OVCAR3 (cell line): ENCODE data around the gene DNER.

DNA sequence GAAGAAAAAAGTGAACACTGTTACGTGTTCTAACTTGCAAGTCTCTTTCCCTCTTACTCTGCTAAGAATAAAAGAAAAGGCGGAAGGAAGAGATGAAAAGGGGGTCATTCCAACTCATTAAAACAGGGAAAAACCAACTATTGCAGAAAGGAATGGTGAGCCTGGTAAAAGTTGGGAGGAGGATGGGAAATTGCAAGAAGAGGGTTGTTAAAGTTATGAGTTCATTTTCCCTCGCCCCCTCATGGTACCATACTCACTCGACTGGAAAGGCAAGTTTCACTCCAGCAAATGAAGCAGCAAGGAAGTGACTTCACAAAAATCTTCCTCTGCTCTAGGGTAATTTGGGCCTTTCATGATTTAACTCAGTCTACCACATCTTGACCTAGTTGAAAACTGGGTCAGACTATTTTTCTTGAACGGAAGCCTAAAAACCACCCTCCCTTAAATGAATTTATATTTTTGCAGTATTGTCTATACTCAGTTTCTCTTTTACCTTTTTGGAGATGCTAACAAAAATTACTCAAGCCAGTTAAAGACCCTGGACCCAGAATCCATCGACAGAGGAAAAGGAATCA lies 22.8 kb upstream of the DAW1 start:
- RRBS, result no CpG with 5 or more reads among the region's 6 CpGs

DNA sequence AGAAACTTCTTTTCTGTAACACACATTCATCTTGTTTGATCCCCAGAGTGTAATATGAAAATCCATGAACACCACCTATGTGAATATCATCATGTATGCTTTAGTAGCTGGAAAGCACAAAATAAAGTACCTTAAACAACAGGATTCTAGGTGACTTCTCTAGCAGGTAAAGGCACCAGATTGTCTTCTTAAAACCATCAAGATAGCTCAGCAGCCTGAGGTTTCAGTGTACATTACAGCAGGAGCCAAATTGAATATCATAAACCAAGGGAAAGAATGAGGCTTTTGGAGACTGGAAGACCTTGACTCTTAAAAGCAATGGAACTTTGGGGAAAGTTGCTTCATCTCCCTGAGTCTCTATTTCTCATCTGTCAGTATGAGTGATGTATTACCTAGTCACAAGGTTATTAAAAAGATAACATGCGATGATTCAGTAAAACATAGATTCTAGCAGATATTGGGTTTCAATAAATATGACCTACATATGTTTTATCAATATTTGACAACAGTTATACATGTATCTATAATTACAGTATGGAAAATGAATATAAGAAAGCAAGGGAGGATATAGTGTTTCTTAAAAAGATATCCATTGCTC lies 429.7 kb upstream of the SPHKAP start:
- RRBS, result no CpG with 5 or more reads among the region's 1 CpG

DNA sequence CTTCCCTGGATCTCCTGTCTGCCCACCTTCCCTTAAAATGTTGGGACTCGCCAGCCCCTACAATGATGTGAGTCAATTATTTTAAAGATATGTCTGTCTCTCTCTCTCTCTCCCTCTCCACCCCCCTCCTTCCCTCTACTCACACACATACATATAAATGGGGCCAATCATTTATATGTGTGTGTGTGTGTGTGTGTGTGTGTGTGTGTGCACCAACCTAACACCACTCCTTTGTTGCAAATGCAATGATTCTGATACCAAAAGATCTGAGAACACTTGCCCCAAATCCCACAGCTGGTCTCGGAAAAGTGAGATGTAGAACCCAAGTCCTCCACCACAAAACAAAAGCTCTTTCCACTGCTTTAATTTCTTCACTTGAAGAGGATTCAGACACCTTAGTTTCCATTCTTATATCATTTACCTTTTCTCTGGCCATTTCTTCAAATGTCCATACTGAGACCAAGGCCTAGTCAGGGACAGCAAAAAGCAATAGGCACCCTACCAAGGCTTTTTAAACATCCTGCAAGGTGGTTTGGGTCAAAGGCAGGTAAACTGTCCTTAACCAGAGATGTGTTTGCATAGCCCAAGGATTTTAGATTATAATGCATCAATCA lies 235.6 kb downstream of the PID1 start:
- RRBS, result no CpG with 5 or more reads among the region's 2 CpGs

DNA sequence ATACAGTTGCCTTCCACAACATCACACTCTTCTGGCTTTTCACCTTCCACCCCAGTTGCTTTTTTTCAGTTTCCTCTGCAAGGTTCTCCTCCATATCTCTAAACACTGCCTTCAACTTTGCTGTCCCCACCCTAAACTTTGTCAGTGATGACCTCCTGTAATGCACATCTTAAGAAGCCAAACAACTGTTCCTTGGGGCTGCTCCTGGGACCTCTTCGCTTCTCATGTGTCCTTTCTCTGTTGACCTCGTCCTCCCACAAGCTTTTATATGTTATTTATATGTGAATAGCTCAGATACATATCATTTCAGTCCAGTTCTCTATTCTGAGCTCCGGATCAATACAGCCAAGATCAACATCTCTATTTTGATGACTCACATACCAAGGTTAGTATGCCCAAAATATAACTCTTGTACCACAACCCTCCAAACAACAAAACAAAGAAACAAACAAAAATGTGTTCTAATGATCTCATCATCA lies 154.3 kb downstream of the PID1 start:
- RRBS, result no CpG with 5 or more reads among the region's 3 CpGs

GRCh38 chr2:229198532-229199677 lies 72.2 kb downstream of the PID1 start:
- RRBS, result no CpG with 5 or more reads among the region's 7 CpGs

- RRBS, result no CpG with 5 or more reads among the region's 4 CpGs
Observed at GRCh38 chr2:229242429-229243373, 28.4 kb downstream of the PID1 start.

GRCh38 chr2:229266819-229267442 lies 4.2 kb downstream of the PID1 start:
- RRBS, result no CpG with 5 or more reads among the region's 4 CpGs

- RRBS, result no CpG with 5 or more reads among the region's 20 CpGs
Observed at GRCh38 chr2:229444755-229445963, 174.1 kb upstream of the PID1 start.

DNA sequence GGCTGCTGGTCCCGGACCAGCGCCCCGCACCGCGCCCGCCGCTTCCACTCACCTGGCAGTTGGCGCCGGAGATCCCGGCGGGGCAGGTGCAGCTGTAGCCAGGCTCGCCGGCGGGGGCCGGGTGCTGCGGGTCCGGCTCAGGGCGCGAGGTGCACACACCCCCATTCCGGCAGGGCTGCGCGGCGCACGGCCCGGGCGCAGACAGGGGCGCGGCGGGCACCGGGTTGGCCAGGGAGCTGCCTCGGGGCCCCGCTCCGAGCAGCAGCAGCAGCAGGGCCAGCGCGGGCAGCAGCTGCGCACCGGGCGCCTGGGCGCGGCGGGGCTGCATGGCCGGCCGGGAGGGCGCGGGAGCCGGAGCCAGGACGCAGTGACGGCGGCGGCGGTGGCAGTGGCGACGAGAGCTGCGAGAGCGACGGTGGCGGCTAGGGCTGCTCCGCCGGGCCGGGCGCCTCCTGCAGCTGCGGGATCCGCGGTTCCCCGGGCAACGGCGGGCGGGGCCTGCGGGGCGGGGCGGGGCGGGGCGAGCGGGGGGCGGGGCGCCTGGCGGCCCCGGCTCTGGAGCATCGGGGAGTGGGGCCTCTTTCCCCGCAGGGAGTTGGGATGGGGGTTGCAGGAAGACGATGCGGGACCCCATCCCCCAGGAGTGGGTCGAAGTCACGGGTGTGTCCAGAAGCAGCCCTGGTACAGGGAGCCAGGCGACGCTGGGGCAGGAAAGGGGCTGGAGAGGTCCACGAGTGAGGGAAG lies at the start of gene DNER:
Gene DNER, minus strand, starts transcription at position 460 of the 744 bp plus-strand sequence.
- RRBS, result 6% methylated on average over 40 of the region's 87 CpGs

- RRBS, result no CpG with 5 or more reads among the region's 7 CpGs
Observed at GRCh38 chr2:229879690-229880168, 42.1 kb downstream of the TRIP12 start.

DNA sequence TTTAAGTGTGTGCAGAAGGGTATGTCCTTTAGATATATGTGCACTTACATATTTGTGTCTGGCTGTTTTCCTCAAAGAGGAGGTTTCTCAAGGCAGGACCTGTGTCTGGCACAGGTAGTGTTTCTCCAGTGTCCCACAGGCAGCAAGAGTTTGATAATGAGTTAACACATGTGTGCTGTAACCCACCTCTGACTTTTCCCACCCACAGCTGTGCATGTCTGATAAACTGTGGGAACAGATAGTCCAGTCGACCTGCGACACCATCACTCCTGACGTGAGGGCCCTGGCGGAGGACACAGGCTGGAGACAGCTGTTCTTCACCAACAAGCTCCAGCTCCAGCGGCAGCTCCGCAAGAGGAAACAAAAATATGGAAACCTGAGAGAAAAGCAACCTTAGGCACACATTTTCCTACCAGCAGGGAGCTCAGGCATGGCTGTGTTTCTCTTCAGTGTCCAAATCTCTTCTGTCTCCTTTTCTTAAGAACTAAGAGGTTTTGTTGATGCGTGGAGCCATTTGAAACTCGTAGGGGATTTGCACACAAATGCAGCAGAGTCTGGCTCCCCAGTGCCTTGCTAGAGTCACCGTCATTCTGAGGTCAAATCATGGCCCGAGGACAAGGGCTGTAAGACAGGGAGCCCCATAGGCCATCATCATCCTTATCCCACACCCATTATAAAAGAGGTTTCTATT lies 58.1 kb downstream of the SLC16A14 start:
- RRBS, result no CpG with 5 or more reads among the region's 10 CpGs

- RRBS, result 4% methylated on average over 45 of the region's 69 CpGs
Observed at GRCh38 chr2:230067695-230068424, 864 bp downstream of the SLC16A14 start.

- RRBS, result no CpG with 5 or more reads among the region's 4 CpGs
Observed at GRCh38 chr2:230185780-230186289, 33.9 kb downstream of the SP110 start.

DNA sequence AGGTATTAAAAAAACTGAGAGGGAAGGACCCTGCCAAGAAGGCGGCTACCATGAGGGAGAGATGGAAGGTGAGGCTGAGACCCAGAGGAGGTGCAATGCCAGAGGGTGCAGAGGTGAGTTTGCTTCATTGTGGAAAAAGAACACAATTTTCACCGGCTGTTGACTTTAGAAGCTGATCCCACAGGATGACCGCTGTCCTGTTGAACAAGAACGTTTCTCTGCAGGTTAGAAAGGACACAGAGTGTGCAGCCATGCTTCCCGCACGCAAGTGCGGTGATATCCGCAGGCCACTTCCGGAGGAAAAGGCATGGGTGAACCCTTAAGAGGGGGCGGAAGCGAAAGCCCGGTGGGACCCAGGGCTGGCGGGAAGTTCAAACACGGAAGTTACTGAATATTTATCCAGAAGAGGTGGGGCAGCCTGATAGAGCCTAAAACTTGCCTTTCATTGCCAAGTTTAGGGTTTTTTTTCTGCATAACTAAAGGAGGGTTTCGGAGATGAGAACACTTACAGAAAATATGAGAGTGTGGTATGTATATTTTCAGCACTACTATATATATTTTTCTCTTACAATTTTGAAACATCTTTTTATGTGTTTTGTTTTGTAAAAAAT lies 16.5 kb downstream of the SP110 start:
- RRBS, result 100% methylated on average over 1 of the region's 15 CpGs

GRCh38 chr2:230341766-230342248 lies 14.8 kb downstream of the SP140L start:
- RRBS, result no CpG with 5 or more reads among the region's 19 CpGs

DNA sequence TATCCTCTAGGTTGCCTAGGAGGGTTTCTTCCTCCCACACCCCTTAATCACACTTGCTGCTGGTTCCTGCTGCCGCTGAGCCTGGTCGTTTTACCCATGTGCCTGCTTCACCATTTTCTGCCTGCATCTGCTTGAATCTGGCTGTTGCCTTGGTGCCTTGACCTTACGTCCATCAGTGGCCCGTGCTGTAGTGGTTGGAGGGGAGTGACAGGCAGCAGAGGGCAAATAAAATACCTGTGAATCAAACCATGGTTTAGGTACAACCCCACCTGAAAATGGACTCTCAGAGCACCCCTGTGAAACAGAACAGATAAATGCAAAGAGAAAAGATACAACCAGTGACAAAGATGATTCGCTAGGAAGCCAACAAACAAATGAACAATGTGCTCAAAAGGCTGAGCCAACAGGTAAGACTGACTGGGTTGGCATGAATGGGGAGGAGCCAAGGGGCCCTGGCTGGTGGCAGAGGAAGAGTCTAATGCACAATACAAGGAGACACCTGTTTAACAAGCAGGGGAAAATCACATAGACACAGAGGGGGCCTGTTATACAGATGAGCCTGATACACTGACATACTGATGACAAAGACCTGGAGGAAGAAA lies 33.4 kb downstream of the SP100 start:
- RRBS, result no CpG with 5 or more reads among the region's 5 CpGs

DNA sequence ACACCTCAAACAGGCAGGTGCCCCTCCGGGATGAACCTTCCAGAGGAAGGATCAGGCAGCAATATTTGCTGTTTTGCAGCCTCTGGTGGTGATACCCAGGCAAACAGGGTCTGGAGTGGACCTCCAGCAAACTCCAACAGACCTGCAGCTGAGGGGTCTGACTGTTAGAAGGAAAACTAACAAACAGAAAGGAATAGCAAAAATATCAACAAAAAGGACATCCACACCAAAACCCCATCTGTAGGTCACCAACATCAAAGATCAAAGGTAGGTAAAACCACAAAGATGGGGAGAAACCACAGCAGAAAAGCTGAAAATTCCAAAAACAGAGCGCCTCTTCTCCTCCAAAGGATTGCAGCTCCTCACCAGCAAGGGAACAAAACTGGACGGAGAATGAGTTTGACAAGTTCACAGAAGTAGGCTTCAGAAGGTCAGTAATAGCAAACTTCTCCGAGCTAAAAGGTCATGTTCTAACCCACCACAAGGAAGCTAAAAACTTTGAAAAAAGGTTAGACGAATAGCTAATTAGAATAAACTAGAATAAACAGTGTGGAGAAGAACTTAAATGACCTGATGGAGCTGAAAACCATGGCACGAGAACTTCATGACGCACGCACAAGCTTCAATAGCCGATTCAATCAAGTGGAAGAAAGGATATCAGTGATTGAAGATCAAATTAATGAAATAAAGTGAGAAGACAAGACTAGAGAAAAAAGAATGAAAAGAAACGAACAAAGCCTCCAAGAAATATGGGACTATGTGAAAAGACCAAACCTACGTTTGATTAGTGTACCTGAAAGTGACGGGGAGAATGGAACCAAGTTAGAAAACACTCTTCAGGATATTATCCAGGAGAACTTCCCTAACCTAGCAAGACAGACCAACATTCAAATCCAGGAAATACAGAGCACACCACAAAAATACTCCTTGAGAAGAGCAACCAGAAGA lies 110.4 kb downstream of the SP100 start:
- RRBS, result no CpG with 5 or more reads among the region's 12 CpGs

- RRBS, result no CpG with 5 or more reads among the region's 4 CpGs
Observed at GRCh38 chr2:230602515-230602965, 110.1 kb upstream of the CAB39 start.

GRCh38 chr2:230668500-230669229 lies 44.0 kb upstream of the CAB39 start:
- RRBS, result no CpG with 5 or more reads among the region's 7 CpGs